SK-MEL-5 (cell line): ENCODE measurements around a stretch of chr7.

DNA sequence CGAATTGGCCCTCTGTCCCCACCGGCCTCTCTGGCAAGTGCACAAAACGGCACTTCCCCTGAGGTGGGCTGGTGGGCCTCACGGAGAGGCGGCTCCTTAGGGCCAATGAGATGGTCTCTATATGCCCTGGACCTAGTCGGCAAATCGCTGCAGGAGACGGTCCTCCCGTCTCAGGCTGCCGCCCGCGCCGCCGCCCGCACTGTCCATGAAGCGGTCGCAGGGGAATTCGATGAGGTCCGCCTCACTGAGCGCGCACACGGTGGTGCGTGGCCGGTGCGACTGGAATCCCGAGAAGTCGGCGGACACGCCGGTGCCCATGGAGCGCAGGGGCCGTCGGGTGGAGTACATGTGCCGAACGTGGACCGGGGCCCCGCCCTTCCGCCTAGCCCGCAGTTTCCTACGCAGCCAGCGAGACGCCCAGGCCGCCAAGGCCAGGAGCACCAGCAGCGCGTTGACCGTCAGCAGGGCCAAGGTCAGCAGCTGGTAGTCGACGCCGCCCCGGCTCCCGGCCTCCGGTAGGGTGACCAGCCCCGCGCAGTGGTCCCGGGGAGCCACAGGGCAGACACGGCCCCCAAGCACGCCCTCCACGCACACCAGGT, 2.6 kb downstream of the TRIL start:
RAMPAGE:
- cytosol, long total RNA, result no peak
- long total RNA, result no peak
- nucleus, long total RNA, result no peak

RAMPAGE:
- cytosol, long total RNA, result no peak
- long total RNA, result no peak
- nucleus, long total RNA, result no peak
Observed at GRCh38 chr7:29147122-29147665, 857 bp upstream of the CPVL start.

GRCh38 chr7:29193479-29194605, 733 bp upstream of the CHN2 start:
RAMPAGE:
- cytosol, long total RNA, result no peak
- long total RNA, result no peak
- nucleus, long total RNA, result no peak

RAMPAGE:
- cytosol, long total RNA, result no peak
- long total RNA, result no peak
- nucleus, long total RNA, result no peak
Observed at GRCh38 chr7:29265082-29265557, 70.5 kb downstream of the CHN2 start.

DNA sequence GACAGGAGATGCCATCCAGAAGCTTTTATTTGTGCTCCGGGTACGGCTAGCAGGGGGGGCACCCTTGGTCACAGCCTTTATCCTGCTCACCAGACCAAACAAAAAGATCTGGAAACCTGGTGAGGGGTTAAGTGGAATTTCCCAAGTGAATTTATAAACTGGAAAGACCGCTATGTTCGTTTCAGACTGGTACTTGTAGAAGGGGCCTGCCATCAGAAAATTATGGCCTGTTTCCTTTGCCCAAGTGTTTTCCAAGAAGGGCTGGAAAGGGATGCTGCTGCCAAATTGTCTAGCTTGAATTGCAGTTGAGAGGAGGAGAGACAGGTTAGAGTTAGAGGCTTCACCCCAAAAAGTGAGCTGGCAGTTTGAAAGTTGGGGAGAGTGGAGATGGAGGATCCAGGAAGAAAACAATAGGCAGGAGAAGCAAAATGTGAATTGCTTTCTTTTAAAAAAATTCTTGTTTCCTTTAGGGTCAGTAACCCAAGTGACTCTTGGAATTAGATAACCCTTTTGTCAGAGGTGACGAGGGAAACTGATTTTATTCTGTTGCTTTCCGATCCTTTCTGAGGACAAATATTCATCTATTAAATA, 82.7 kb upstream of the PRR15 start:
RAMPAGE:
- cytosol, long total RNA, result no peak
- long total RNA, result no peak
- nucleus, long total RNA, result no peak

DNA sequence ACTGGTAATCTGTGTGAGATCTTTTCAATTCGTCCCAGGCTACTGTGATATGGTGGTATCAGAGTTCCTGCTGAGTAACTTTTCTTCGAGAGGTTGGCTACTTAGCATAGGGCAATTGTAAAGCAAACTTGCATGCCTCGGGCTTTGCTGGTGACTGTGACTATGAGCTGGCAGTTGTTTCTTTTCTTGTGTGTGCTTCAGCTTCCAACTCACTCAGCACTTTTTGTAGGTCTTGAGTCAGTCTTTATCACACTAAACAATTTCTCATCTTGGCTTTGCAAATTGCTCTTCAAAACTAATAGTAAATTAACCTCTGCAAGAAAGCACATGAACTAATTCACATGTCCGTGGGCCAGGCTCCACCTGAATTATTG, 44.3 kb downstream of the PRR15 start:
RAMPAGE:
- cytosol, long total RNA, result no peak
- long total RNA, result no peak
- nucleus, long total RNA, result no peak

DNA sequence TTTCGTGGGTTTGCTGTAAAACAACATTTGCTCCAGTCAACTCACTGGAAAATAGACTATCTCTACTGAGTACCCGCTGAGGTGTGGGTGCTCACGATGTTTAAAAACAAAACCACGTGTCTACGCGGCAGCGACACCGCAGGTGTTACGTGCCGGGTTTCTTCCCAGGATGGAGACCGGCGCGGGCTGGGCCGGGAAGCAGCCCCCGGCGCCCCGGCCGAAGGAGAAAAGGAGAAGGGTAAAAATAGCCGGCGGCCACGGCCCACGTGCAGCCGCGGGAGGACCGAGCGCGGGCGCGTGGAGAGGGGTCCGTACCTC, 120.8 kb downstream of the PRR15 start:
RAMPAGE:
- cytosol, long total RNA, result no peak
- long total RNA, result no peak
- nucleus, long total RNA, result no peak

RAMPAGE:
- cytosol, long total RNA, result no peak
- long total RNA, result no peak
- nucleus, long total RNA, result no peak
Observed at GRCh38 chr7:30093218-30093635, 41.6 kb upstream of the MTURN start.

DNA sequence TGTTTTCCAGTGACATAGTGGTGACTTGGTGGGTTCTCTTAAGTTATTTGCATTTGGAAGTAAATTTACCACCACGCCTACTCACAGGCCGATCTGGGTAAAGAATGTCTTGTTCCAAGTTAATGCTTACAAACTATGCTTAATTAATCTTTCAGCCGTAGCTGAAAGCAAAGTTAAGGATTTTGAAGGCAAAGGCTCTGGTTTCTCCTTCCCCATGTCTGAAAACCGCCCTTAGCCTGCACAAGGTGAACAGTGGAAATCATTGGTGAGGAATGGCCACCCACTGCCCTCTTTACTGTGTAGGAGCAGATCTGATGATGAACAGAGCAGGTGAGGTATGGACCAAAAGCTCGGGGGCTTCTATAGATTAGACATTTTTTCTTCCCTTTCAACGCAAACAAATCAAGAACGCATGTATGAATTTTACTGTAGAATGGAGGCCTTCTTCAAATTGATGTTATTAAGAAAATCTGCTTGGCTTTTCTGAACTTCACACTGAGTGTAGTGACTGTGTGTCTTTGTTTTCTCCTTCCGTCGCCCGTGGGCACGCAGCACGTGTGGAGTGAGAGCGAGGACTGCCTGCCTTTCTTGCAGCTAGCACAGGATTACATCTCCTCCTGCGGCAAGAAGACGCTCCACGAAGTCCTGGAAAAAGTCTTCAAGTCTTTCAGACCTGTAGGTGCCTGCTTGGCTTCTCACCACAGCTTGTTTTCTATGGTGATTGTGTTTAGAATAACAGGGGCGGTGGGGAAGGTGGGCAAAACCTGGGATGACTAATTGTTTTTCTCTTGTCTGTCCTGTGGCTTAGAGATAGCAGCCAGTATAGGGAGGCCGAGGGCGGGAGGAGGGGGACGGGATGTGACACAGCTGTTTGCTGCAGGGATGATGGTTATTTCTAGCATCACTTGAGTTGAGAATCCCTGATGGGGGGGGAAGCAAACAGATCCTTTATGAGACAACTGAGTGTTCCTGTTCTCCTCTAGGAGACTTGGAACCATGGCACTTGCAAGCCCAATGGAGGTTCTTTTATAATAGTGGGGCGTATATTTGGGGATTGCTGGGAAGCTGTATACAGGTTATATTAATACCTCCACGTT, 11.2 kb downstream of the MTURN start:
RAMPAGE:
- cytosol, long total RNA, result no peak
- long total RNA, result no peak
- nucleus, long total RNA, result no peak

DNA sequence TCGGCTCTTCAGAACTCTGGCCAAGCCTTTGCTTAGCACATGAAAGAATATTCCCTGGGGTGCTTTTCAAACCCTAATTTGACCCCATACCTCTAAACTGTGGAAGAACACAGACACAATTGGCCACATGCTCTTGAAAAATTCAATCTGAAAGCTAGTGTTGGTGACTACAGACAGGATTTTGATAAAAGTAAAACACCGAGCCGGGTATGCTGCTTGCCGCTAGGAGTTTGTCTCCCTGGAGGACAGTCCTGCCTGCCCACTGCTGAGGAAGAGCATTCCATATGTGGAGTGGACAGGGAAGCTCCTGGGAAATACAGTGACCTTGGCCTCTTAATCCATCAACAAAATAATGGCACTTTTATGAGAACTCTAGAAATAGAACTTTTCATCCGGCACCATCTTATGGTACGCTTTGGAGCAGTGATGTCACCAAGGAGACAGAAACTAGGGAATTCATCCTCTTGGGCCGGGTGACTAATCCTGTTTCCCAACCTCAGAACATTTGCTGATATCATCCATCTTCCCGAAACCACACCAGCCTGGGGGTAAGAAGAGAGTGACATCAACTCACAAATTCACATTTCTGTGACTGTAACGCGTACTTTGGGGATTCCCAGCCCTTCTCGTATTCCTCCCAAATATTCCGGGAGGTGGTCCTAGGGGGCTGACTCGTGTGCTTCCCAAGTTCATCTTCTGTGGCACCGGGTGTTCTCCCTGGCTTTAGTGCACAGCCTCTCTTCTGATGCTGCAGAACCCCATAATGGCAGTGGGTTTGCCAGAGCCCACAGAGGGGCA, 34.3 kb downstream of the MTURN start:
RAMPAGE:
- cytosol, long total RNA, result no peak
- long total RNA, result no peak
- nucleus, long total RNA, result no peak

DNA sequence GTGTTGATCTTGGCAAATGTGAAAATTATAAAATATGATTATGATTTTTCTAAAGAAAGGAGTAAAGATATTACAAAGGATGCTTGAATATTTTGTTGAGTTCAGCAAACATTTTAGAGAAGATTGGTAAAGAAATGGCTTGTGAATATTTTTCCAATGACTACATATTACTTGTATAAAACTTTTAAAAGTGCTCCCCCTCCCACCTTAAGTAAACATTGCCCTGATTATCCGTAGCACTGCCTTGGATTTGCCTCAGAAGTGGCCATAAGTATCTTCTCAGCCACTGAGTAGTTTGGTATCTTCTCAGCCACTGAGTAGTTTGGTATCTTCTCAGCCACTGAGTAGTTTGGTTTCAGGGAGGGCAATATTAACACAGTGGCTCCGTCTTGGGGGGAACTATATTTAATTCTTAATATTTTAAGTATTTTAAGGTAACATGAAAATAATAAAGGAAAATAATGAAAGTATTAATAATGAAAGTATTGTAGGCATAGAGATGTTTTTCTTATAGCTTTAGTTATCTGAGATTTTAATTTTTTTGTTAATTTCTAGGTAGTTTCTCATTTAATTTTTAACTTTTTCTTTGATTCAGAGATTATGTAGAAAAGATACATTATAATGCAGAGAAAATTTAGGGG, 51.8 kb downstream of the ZNRF2 start:
RAMPAGE:
- cytosol, long total RNA, result no peak
- long total RNA, result no peak
- nucleus, long total RNA, result no peak

DNA sequence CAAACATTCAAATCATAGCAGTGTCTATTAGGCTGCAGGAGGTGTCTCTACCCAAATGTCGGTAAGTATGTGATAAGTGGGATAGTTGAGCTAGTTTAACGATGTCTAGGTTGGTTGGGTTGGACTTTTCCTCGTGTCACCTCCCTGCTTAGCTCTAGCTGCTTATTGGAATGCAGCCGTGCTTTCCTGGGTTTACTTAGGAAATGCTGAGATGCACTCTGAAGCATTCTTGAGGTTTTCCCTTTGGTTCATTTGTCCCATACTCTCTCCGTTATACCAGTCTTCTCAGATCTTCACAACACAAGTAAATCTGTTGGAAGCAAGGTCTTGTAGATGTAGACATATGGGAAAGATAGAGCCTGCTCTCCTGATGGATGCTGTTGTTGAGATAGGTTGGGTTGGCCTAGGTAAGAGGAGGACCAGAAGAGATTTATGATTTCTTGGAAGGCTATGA, 90.4 kb downstream of the ZNRF2 start:
RAMPAGE:
- cytosol, long total RNA, result no peak
- long total RNA, result no peak
- nucleus, long total RNA, result no peak

GRCh38 chr7:30620018-30620527, 25.4 kb downstream of the GARS1 start:
RAMPAGE:
- cytosol, long total RNA, result no peak
- long total RNA, result no peak
- nucleus, long total RNA, result no peak

DNA sequence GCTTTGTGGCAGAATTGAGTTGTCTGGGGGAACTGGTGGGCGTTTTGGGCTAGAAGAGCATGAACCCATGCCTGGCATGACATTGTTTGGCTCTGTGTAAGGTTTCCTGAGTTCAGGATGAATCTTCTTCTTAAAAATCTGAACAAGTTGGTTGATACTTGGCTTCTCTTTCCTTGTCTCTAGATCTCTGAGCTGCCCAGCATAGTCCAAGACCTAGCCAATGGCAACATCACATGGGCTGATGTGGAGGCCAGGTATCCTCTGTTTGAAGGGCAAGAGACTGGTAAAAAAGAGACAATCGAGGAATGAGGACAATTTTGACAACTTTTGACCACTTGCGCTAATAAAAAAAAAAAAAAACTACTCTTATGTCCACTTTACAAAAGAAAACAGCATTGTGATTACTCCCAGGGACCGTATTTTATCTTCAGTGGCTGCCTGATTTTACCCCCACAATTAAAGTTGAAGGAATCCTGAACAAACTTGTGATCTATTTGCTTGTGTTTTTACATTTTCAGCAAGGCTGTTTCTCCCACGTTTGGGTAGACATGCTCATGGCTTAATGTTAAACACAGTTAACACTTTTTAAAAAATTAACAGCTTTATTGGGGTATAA, 39.0 kb downstream of the GARS1 start:
RAMPAGE:
- cytosol, long total RNA, result no peak
- long total RNA, result no peak
- nucleus, long total RNA, result no peak

DNA sequence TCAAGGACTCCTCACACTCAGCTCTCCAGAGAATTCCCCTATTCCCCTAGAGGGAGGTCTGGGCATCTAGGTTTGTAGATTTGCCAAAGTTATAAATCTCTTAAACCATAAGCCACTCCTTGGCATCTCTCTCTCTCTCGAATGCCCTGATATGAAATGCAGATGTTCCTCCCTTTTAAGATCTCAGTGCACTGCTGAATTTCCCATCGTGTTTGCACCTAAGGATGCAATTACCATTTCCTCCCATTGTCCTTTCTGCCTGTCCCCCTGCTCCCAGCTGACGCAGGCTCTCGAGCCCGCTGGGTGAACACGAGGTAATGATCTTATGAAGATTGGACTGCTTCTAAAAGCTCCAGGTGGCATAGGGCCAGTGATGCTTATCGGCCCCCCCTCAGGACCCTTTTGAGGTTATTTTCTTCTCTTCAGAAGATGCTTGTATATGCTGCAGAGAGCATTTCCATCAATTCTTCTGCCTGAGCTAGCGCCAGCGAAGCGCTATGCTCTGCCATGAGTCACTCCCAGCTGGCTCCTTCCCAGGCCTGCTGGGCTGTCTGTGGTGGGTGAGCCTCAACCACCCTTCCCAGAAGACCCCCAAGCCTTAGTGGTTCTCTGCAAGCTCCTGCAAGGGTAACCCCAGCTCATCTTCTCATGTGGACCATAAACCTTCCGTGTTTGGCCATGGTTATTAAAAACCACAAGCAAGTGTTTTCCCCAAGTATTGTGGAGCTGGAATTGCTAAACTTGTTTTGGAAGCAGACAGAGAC, 41.6 kb upstream of the AQP1 start:
RAMPAGE:
- cytosol, long total RNA, result no peak
- long total RNA, result no peak
- nucleus, long total RNA, result no peak

DNA sequence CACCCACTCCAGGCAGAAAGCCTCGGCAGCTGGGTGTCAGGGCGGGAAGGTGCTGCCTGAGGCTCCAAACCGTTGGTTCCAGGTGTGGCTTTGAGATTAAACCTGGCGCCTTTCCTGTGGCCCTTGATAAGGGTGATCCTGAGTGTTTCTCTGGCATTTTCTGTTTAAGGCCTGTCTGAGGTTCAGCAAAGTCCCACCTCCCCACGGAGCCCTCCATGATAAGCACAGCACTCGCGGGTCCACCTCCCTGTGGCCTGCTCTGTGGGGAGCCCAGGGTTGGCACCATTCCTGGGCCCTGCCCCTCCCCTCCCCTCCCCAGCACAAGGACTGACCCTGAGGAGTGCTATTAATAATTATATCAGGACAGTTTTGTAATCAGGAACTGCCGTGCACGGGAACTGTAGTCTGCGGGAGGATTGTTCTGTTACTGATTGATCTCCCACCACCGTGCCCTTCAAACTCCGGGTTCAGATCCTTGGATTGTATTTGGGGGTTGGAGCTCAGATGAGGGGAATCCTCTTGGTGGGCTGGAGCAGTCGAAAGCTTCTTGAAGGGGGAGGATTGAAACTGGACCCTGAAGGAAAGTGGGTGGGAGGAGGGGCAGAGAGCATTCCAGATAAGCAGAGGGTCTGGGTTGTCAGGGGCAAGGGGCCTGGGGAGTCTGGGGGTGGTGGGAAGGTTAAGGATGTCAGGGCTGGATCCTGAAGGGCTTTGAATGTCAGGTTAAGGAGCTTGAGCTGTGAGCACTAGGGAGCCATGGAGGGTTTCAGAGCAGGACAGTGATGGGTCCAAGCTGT, 14.3 kb upstream of the AQP1 start:
RAMPAGE:
- cytosol, long total RNA, result no peak
- long total RNA, result no peak
- nucleus, long total RNA, result no peak

RAMPAGE:
- cytosol, long total RNA, result no peak
- long total RNA, result no peak
- nucleus, long total RNA, result no peak
Observed at GRCh38 chr7:30907597-30908435, 3.8 kb upstream of the AQP1 start.

GRCh38 chr7:30974752-30975362, 11.1 kb downstream of the GHRHR start:
RAMPAGE:
- cytosol, long total RNA, result no peak
- long total RNA, result no peak
- nucleus, long total RNA, result no peak

RAMPAGE:
- cytosol, long total RNA, result no peak
- long total RNA, result no peak
- nucleus, long total RNA, result no peak
Observed at GRCh38 chr7:31043179-31043797, 8.8 kb upstream of the ADCYAP1R1 start.

RAMPAGE:
- cytosol, long total RNA, result no peak
- long total RNA, result no peak
- nucleus, long total RNA, result no peak
Observed at GRCh38 chr7:31335442-31335884, 5.1 kb downstream of the NEUROD6 start.